Fibroblast of villous mesenchyme (primary cell): ENCODE data around the genes WDR89, ESR2 and HSPA2.

GRCh38 chr14:61642299-61642649 is 53.0 kb upstream of the HIF1A start:
- CAGE, long polyA plus RNA: no peak

DNA sequence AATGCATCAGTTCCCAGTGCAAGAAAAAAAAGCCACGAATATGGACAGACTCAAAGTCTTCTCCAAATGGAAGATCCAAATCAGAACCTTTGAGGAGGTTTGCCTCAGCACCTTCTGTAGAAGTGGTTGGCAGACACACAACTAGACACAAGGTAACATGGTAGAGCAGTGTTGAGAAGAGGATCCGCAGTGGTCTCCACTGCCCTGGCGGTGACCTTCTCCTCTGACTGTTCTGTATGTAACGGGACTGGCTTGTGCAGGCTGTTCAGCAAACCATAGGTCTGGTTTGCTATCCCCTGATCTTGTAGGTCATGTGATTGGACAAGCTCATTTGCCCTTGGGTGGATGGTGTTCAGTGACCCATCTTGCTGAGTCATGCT is 33.0 kb upstream of the HIF1A start:
- CAGE, long polyA plus RNA: no peak

- CAGE, long polyA plus RNA: no peak
These were observed 23.4 kb upstream of the SNAPC1 start for GRCh38 chr14:61738659-61739325.

- CAGE, long polyA plus RNA: no peak
These were observed 240.7 kb downstream of the SYT16 start for GRCh38 chr14:62053242-62053591.

DNA sequence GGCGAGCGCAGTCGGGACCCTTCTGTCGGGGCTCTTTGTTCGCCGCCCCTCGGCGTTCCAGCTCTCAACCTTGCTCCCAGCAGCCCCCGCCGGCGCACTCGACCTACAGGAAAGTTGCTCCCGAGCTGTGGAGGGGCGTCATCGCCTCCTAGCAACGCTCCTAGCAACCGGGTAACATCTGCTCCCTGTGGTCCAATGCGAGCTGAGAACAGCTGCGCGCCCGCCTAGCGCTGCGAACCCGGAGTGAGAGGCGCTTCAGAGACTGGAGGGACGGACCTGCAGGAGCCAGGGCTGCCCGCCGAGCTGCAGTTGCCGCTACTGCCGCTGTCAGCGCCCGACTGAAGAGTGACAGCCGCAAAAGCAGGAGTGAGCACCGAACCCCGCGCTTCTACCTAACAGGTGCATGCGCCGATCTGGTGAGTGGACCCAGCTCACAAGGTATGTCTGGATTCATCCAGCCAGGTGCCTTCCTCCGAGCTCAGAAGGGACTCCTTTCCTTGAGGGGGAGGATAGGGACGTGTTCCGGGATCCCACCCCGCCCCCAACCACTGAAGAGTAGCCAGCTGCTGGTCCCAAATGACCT is 304.7 kb downstream of the SYT16 start:
- CAGE, long polyA plus RNA: no peak

DNA sequence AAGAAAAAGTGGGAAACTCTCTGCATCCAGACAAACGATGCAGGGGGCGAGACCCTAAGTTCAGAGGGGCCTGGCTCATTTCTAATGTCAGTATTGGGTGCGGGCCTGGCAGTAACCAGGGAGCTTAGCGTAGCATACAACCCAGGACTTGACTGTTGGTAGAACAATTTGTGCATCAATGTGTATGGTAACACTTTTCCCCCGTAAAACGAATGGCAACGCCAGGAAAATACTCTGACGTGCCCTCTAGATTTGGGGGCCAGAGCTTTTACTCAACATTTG is 748 bp downstream of the RHOJ start:
- CAGE, long polyA plus RNA: no peak

GRCh38 chr14:63453474-63454119 is 89.6 kb downstream of the PPP2R5E start:
- CAGE, long polyA plus RNA: no peak

- CAGE, long polyA plus RNA: no peak
These were observed 65.2 kb downstream of the PPP2R5E start for GRCh38 chr14:63477892-63478415.

DNA sequence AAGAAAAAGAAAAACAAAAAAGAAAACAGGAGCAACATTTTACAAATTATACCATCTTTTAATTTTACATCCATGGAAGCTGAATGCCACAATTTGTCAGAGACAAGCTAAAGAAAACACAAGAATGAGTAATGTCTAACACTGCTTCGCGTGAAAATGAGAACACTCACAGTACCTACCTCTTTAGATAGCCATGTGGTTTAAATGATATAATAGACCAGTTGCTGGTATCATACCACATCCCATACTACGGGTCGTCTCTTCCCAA is 617 bp downstream of the WDR89 start:
- CAGE, long polyA plus RNA: no peak

GRCh38 chr14:63641388-63642479 is at the start of gene WDR89:
Gene WDR89 (minus strand): TSS chr14:63641871.
- CAGE, long polyA plus RNA: start-site peak on the plus strand at chr14:63642050-63642161, 16 and 7 reads in 2 replicates

GRCh38 chr14:63855215-63855794 is 2.5 kb downstream of the SYNE2 start:
- CAGE, long polyA plus RNA: no peak

GRCh38 chr14:63896072-63896884 is 43.5 kb downstream of the SYNE2 start:
- CAGE, long polyA plus RNA: no peak

DNA sequence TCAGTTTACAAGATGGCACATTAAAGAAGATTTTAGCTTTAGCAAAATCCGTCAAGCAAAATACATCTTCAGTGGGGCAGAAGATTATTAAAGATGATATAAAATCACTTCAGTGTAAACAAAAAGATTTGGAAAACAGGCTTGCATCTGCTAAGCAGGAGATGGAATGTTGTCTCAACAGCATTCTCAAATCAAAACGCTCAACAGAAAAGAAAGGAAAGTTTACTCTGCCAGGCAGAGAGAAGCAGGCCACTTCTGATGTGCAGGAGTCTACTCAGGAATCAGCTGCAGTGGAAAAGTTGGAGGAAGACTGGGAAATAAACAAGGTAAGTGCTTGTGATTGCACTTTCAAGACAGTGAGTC is 178.2 kb downstream of the SYNE2 start:
- CAGE, long polyA plus RNA: no peak

- CAGE, long polyA plus RNA: no peak
These were observed 94.0 kb downstream of the ESR2 start for GRCh38 chr14:64200188-64200468.

DNA sequence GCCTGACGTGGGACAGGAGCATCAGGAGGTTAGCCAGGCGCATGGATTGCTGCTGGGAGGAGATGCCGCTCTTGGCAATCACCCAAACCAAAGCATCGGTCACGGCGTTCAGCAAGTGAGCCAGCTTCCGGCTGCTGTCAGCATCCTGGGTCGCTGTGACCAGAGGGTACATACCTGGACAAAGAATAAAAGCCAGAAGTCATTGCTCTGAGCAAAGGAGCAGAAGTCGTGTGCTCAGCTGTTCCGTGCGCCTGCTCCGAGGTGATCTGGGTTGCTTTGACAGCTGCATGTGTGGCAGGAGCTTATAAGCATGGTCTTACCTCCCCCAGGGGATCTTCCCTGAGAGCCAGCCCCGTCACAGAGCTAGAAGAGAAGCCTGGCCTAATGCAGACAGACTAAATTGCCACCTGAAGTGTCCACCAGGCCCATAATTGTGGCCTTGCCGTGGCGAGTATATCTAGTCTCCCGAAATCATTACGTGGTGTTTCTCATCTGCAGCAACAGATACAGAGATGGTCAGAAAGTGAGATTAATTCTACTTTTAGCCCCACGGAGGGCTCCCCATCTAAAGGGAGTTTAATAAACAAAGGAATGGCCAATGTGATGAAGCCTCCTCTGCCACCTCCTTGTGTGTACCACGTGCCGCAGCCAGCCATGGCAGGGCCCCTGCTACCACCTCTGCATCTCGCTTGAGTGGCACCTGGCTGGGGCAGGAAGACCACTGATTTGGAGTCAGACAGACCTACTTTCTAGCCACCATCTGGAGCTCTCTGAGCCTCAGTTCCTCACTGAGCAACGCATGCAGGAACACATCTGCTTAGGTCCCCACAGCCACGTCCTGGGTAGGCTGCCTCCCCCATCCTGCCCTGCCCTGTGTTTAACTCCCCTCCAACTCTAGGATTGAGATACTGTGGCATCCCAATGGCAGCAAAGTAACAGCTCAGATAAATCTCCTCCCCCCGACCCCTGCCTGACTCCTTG is 58.9 kb downstream of the ESR2 start:
- CAGE, long polyA plus RNA: no peak

DNA sequence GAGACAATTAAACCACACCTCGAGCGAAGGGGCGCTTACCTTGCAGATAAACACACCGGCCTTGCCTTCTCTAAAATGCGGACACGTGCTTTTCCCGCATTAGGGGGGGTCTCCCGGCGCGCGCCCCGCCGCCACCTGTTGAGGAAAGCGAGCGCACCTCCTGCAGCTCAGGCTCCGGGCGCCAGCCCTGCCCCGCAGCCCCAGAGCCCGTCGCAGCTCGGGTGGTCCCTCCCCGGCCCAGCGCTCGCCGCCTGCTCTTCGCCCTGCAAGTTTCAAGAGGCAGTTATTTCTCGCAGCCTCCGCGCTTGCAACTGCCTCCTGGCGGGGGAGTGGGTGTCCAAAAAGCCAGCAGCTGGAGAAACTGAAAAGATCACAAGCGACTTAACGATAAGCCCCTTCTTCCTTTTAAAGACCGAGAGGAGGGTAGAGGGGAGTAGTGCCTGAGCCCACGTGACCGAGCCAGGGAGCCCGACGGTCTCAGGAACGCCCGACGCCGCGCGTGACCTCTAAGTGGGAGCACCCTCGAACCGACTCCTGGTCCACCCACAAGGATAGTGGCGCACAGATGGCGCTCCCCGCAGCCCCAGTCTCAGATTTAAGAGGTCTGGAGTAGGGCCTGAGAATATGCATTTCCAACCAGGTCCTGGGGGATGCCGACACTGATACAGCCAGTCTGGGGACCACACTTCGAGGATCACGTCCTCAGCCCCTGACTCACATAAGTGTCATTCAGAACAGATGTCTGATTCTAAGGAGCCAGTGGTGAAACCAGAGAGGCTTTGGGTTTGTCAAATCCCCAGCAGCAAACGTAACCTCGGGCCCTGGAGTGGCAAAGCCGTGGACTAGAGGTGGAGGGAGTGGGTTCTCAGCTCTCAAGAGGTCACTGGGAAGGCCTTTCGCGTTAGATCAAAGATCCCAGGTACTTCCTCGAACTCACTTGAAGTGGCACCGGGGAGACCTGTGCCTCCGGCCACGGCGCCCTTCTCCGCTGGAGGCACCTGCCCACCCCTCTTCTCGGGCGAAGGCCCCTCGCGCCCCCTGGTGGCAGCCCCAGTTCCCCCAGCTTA is at the start of gene ESR2:
Gene ESR2, minus strand, starts transcription at position 378 of the 1,067 bp plus-strand sequence.
- CAGE, long polyA plus RNA: no peak

DNA sequence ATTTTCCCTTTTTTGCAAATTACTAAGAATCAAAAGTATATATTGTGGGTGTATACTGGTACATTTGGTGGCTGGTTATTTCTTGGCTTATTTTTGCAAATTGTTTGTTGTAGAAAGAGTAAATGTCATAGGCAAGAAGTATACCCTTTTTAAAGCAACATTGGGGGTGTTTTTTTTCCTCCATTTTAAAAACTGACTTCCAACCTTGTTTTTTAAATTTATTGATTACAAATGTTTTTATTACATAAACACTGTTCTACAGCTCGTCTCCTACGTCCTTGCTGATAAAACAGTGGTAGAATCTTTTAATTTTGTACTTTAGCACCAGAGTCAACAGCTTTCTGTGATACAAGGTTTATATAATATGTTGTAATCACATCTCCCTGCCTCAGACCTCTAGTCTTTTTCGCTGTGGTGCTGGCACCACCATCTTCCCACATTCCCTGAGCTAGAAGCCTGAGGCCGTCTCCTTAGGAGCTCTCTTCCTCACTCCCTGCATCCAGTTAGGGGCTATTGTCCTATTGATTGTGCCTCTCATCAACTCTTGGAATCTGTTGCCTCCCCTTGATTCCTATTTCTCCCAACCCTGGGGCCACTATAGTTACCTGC is 17.1 kb downstream of the MTHFD1 start:
- CAGE, long polyA plus RNA: no peak

DNA sequence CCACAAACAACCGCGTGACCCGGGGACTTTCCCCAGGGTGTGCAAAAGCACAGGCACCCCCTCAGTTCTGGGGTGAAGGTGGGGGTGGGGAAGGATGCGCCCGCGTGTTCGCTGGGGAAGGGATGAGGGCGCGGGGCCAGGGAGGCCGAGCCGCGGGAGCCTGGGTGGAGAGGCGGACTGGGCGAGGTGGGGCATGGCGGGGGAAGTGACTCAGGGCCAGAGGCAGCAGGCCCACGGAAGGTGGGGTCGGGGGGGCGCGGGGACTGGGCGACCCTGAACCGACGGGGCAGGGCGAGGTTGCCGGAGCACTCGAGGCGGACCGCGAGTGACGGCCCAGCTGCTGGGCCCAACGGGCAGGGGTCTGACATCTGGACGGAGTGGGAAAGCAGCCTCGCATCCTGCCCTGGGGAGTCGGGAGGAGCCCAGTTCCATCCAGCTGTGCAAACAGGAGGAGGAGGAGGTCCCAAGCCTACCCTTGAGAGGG is 418 bp upstream of the ZBTB25 start:
- CAGE, long polyA plus RNA: start-site peak on the plus strand centred at position 112 of the sequence, 176 bp wide, 21 and 38 reads in 2 replicates

DNA sequence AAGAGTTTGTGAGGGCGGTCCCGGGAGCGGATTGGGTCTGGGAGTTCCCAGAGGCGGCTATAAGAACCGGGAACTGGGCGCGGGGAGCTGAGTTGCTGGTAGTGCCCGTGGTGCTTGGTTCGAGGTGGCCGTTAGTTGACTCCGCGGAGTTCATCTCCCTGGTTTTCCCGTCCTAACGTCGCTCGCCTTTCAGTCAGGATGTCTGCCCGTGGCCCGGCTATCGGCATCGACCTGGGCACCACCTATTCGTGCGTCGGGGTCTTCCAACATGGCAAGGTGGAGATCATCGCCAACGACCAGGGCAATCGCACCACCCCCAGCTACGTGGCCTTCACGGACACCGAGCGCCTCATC is at the start of gene HSPA2:
Gene HSPA2, plus strand, starts transcription at position 90 of the 354 bp plus-strand sequence.
- CAGE, long polyA plus RNA: no peak

DNA sequence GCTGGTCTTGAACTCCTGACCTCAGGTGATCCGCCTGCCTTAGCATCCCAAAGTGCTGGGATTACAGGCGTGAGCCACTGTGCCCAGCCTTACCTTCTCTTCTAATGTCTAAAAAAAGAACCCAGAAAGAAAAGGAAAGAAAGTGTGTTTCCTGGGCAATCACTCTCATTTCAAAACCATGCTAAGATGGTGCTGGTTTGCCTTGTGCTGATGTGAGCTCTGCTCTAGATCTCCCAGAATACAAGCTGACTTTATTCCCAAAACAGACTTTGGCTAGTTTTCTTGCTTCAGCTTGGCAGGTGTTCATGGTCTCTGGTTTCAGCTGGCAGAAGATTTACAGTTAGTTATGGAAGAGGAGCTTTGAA is 34.3 kb downstream of the PPP1R36 start:
- CAGE, long polyA plus RNA: no peak